Esophagus squamous epithelium (tissue), 4 donors: ENCODE measurements around the genes EIF5AL1, NUTM2E and TMEM254.

DNA sequence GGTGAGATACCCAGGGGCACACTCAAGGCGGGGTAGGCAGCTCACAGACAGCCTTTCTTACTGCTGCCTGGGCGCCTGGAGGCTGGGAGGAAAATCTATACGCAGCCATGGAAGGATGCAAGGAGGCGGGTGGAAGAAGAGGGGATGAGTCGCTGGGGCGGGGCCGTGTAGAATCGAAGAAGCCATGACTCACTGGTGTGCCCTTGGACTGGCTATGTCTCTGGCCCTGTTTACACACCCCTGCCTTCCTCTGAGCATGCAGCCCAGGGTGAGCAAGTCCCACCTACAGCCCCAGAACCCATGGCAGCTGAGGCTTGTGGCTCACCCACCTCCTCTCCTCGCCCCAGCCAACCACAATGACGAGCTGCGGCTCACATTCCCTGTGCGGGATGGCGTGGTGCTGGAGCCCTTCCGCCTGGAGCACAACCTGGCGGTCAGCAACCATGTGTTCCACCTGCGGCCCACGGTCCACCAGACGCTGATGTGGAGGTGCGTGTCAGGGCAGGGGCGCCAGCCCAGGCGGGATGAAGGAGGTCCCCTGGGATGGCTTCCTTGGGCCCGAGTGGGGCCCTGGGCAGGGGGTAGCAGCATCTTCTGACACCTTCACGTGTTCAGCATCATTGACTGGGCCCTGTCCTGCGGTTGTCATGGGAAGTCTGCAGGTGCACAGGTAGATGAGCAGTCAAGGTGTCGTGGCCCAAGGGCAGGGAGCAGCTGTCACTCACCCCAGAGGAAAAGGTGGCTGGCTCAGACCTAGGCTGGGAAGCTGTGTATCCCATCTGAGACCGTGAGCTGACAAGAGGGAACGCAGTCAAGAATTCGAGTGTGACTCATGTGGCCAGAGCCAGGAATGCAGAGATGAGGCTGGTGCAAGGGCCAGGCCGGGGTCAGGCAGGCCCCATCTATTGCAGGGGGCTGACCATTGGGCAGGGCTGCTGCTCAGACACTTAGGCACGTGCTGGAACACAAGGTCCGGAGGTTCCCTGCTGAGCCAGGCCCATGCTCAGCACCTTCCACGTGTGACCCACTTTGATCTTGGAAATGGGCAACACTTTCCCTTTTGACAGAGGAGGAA, 48.2 kb upstream of the PPIF start:
- PRO-cap: no peak
- RAMPAGE, long total RNA, 4 experiments: start-site peak on the plus strand in 1 of 4 experiments, centred at position 292 of the sequence, 37 reads per replicate

GRCh38 chr10:79314957-79315548, 32.2 kb upstream of the PPIF start:
- PRO-cap: no peak
- RAMPAGE, long total RNA, 4 experiments: no peak in any of the 4 experiments

DNA sequence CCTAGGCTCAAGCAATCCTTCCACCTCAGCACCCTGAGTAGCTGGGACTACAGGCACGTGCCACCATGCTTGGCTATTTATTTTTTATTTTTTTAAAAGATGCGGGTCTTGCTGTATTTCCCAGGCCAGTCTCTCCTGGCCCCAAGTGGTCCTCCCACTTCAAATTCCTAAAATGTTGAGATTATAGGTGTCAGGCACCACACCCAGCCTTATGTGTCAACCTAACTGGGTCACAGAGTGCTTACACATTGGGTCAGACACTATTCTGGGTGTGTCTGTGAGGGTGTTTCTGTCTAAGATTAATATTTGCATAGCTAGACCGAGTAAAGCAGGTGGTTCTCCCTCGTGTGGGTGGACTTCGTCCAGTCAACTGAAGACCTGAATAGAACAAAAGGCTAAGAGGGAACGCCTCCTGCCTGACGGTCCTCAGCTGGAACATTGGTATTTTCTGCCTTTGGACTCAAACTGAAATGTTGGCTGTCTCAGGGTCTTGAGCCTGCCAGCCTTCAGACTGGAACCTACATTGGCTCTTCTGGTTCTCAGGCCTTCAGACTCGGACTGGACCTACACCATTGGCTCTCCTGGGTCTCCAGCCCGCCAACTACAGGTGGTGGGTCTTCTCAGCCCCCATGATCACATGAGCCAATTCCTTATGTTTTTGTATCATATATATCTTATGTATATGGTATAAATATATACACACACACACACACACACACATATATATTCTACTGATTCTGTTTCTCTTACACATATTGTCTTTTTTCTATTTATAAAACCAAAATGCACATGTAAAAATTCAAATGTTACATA, 11.6 kb downstream of the PPIF start:
- PRO-cap: no peak
- RAMPAGE, long total RNA, 4 experiments: no peak in any of the 4 experiments

DNA sequence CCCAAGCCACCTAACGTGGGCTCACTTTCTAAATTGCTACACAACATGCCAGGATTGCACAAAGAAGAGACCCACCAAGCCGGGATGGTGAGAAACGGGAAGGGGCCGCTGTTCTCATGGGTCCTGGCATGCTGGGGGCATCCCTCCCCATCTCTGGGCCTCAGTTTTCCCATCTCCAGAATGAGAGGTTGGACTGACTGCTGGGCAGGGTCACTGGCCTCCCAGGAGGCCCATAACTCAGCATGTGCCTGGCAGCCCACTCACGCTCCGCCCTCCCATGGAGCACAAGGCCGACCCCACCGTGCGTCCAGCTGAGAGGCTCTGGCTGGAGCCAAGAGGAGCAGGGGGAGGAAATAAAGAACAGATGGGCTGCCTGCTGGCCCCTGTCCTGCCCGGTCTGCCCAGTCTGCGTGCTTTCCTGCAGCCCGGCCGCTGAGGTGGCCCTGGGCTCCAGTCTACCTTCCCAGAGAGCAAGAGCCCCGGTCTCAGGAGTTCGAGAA, 43.9 kb downstream of the ZCCHC24 start:
- PRO-cap: unidirectional peak, plus-strand start at position 314 of the sequence
- RAMPAGE, long total RNA, 4 experiments: no peak in any of the 4 experiments

- PRO-cap: no peak
- RAMPAGE, long total RNA, 4 experiments: no peak in any of the 4 experiments
Measured at GRCh38 chr10:79409554-79410332, 35.7 kb downstream of the ZCCHC24 start.

GRCh38 chr10:79446070-79447268, 1.0 kb upstream of the ZCCHC24 start:
- PRO-cap: bidirectional peak, plus-strand start at chr10:79446304, minus-strand start at chr10:79446314; unidirectional peak, minus-strand start at chr10:79446649; unidirectional peak, minus-strand start at chr10:79446866
- RAMPAGE, long total RNA, 4 experiments: no peak in any of the 4 experiments

DNA sequence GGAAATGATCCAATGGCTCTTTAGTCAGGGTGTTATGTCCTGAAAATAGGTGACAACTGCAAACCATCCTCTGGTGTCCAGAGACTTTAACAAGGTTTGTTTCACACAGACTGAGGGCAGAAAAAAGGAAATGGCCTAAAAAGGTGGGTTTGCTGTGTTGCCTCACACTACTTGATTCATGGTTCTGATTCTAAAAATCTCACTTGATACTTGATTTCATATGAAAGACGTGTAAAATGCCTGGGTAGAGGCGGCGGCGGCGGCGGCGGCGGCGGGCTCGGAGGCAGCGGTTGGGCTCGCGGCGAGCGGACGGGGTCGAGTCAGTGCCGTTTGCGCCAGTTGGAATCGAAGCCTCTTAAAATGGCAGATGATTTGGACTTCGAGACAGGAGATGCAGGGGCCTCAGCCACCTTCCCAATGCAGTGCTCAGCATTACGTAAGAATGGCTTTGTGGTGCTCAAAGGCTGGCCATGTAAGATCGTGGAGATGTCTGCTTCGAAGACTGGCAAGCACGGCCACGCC, at the start of gene EIF5AL1:
Gene EIF5AL1 (plus strand): TSS at position 244 of the 522 bp plus-strand sequence.
- PRO-cap: no peak
- RAMPAGE, long total RNA, 4 experiments: no peak in any of the 4 experiments

DNA sequence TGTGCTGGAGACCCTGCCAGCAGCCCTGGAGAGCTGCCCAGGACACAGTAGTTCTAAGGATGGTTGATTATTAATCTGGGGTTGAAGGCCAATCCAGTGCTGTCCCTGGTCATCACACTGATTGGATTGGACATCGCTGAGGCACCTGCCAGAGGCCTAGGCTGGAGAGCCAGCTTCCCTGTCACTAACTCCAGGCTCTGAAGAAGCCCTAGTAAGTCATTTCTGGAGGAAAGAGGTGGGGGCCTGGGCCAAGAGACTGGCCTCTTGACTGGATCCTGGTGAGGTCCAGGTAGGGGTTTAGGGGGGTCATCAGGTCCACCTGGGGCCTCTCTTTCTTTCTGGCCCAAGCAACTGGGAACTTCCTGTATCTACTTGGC, 18.7 kb downstream of the SFTPA1 start:
- PRO-cap: unidirectional peak, minus-strand start at position 192 of the sequence
- RAMPAGE, long total RNA, 4 experiments: no peak in any of the 4 experiments

DNA sequence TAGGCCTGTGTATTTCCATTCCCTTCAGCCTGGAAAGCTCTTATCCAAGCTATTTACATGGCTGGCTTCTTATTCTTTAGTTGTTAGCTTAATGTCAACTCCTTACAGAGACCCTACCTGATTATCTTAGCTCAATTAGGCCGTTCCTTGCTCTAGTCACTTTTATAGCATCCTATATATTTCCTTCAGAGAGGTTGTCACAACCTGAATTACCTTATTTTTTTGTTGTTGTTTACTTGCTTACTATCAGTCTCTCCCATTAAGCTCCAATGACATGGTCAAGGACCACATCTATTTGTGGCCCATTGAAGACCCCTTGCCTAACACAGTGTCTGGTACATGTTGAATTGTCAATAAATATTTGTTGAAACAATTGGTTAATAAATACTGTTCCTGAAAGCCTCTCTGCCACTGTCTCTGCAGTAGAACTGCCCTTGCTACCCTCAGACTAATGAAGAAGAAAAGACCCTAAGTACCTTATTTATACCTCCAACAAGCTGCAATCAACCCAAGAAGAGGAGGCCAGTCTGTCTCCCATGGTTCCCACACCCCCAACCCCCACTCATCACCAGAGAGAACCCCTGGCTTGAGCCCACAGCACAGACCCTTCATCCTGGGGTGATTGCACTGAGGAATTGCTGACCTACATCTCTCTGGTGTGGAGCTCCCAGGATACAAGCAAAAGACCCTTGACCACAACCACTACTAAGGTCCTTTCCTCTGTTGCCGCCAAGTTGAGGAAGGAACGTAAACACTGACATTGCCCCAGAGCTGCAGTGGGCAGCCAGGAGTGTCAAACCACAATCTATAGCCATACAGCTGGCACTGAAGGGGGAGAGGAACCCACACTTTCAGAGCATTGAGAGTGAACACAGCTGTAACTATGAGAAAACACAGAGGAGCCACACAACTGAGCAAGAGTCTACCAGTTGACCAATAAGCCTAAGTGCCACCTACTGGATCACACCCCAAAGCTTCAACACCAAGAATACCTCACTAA, 45.2 kb downstream of the NUTM2B start:
- PRO-cap: no peak
- RAMPAGE, long total RNA, 4 experiments: no peak in any of the 4 experiments

- PRO-cap: bidirectional peak, plus-strand start at chr10:79826693, minus-strand start at chr10:79826547; bidirectional peak, plus-strand start at chr10:79826867, minus-strand start at chr10:79826772
- RAMPAGE, long total RNA, 4 experiments: start-site peak on the plus strand in 2 of 4 experiments, at chr10:79826678-79826716 at its widest, 9 reads per replicate; start-site peak on the minus strand in 2 of 4 experiments, at chr10:79826281-79826608 at its widest, 11 to 30 reads per replicate
Measured at GRCh38 chr10:79826094-79827367, at the start of gene NUTM2E. NUTM2E (plus strand) TSS chr10:79826739.

- PRO-cap: no peak
- RAMPAGE, long total RNA, 4 experiments: no peak in any of the 4 experiments
Measured at GRCh38 chr10:79910294-79910712, 38.6 kb downstream of the SFTPD start.

GRCh38 chr10:80078532-80079598, at the start of gene TMEM254:
TMEM254 (plus strand) TSS chr10:80078665.
- PRO-cap: bidirectional peak, plus-strand start at chr10:80078739, minus-strand start at chr10:80078610; bidirectional peak, plus-strand start at chr10:80078779, minus-strand start at chr10:80078852; bidirectional peak, plus-strand start at chr10:80079024, minus-strand start at chr10:80078945; bidirectional peak, plus-strand start at chr10:80079280, minus-strand start at chr10:80079153
- RAMPAGE, long total RNA, 4 experiments: start-site peak on the plus strand in 4 of 4 experiments, at chr10:80078616-80079289 at its widest, 19 to 548 reads per replicate; start-site peak on the minus strand in 2 of 4 experiments, at chr10:80078851-80078948 at its widest, 17 to 23 reads per replicate

DNA sequence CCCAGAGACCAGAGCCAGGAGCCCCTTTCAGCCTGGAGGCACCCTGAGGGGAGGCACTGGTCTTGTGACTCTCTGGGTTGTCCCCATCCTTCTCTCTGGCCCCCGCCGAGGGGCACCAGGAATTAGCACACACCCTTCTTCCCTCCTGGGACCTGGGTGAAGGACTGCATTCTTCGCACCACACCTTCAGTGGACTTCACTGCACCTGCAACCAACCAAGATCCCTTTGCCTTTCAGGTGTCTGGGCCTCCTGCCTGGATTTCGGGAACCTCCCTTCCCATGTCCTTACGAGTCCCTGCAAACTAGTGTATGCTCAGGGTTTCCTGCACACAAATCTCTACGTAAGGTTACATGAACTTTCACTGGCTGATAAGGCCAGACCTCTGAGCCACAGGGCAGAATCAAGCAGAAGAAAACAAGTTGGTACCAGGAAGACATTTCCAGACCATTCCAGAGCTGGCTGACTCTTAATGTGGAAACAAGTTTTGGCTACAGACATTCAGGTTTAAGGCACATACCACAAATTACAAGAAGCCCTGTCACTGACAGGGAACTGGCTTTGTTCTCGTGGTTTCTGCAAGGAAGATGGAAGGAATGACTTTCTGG, 22.3 kb downstream of the PLAC9 start:
- PRO-cap: unidirectional peak, minus-strand start at position 223 of the sequence; bidirectional peak, plus-strand start outside the sequence, minus-strand start at position 463 of the sequence
- RAMPAGE, long total RNA, 4 experiments: no peak in any of the 4 experiments

DNA sequence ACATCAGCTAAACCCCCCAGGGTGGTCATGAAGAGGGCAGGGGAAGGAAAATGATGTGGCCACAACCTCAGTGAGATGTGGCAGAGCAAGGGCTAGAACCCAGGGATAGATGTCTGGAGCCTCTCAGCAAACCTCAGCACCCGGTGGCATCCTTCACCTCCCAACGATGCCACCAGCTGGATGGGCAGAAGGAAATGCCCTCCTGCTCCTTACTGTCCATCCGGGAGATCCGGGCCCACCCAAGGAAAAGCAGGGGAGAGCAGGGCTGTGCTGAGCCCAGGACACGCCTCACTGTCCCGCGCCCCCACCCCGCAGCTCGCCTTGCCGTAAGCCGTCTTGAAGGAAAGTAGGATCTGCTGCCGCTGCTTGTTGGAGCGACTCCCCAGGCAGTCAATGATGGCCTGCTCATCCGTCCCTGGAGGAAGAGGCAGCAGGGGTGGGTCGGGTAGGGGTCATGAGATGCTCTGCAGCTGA, 34.1 kb downstream of the PLAC9 start:
- PRO-cap: no peak
- RAMPAGE, long total RNA, 4 experiments: no peak in any of the 4 experiments

DNA sequence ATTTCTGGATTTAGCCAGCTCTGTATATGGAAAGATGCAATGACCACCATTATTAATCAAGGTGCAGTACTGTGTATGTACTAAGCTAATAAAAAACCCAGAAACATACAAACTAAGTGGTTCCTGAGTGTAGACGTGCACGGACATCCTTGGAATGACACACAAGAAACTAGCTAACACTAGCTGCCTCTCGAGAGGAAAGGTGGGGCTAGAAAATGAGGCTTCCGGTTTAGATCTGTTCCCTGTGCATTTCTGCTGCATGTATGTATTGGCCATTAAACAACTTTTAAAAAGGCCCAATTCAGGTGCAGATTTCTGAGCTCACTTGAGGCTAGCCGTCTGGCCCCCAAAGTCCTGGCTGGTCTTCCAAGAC, 29.1 kb downstream of the ANXA11 start:
- PRO-cap: no peak
- RAMPAGE, long total RNA, 4 experiments: no peak in any of the 4 experiments

DNA sequence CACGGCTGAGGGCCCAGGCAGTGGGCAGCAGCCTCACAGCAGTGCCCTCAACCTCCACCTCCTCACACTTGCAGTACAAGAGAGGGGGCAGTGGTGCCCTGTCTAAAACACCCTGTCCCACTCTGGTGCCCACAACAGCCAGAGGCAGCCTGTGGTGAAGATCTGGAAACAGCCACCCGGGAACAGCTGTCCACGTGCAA, 13.7 kb downstream of the MAT1A start:
- PRO-cap: no peak
- RAMPAGE, long total RNA, 4 experiments: no peak in any of the 4 experiments

GRCh38 chr10:80286768-80287335, 2.6 kb downstream of the MAT1A start:
- PRO-cap: no peak
- RAMPAGE, long total RNA, 4 experiments: no peak in any of the 4 experiments

DNA sequence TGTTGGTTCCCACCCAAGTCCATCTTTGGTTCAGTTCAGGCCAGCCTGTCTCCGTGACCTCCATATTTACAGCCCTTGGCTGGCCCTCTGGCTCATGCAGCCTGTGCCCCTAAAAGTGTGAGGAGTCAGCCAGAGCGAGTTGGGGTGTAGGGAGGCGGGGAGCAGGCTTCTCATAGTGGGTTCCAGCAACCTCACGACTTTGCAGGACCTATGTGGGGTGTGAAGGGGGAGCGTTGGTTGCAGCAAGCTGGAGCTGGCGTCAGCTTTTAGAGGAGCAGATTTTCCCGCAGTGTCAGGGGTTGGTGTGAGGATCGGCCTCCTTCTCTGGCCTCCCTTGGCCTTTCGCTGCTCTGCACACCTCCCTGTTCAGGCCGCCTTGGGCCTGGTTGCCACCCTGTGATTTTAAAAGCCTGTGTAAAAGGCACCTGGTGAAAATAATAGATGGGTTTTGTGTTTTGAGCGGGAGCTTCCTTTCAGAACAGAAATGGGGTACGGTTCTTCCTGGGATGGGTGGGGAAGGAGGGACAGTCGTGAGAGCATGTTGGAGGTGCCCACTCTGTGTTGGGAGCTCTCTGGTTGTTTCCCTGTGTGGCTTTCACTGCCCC, 9.9 kb downstream of the TSPAN14 start:
- PRO-cap: no peak
- RAMPAGE, long total RNA, 4 experiments: no peak in any of the 4 experiments

- PRO-cap: no peak
- RAMPAGE, long total RNA, 4 experiments: no peak in any of the 4 experiments
Measured at GRCh38 chr10:80491379-80492103, 37.4 kb downstream of the TSPAN14 start.

- PRO-cap: no peak
- RAMPAGE, long total RNA, 4 experiments: no peak in any of the 4 experiments
Measured at GRCh38 chr10:80502649-80503335, 34.9 kb upstream of the SH2D4B start.